ENCODE measurements around the gene NCK2.

DNA sequence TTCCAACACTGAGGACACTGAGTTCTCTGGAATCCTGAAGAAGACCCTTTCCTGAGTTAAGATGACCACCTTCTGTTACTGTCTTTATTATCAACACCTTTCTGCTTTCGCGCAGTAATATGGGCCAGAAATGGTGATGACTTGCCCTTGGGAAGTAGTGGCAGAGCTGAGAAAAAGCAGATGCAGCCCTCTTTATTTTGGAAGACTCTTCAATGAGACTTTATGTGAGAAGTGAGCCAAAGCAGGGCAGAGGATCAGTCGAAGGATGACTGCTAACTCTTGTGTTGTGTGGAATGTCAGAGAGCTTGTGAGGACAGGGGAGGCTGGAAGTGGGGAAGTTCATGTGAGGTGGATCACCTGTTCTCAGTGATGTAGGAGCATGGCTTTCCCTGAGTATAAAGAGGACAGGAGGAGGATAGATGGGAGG is 50.2 kb downstream of the MFSD9 start:
- RRBS, result no CpG with 5 or more reads among the region's 3 CpGs

DNA sequence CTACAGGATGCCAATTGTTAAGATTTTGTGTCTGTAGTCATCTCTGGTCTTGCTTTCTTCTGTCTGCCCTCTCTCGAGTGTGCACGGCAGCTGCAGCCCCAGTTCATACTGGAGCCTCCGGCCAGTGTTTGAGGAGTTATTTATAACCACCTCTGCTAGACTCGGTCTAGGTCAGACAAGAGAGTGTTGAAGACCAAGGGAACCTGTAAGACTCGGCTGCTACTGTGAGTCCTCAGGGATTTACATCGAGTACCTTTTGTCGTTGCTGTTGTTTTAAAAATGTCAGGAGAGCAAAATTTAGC is 810.0 kb upstream of the POU3F3 start:
- RRBS, result no CpG with 5 or more reads among the region's 7 CpGs

GRCh38 chr2:104758356-104758826 is 95.5 kb upstream of the POU3F3 start:
- RRBS, result 4% methylated on average over 5 of the region's 9 CpGs

DNA sequence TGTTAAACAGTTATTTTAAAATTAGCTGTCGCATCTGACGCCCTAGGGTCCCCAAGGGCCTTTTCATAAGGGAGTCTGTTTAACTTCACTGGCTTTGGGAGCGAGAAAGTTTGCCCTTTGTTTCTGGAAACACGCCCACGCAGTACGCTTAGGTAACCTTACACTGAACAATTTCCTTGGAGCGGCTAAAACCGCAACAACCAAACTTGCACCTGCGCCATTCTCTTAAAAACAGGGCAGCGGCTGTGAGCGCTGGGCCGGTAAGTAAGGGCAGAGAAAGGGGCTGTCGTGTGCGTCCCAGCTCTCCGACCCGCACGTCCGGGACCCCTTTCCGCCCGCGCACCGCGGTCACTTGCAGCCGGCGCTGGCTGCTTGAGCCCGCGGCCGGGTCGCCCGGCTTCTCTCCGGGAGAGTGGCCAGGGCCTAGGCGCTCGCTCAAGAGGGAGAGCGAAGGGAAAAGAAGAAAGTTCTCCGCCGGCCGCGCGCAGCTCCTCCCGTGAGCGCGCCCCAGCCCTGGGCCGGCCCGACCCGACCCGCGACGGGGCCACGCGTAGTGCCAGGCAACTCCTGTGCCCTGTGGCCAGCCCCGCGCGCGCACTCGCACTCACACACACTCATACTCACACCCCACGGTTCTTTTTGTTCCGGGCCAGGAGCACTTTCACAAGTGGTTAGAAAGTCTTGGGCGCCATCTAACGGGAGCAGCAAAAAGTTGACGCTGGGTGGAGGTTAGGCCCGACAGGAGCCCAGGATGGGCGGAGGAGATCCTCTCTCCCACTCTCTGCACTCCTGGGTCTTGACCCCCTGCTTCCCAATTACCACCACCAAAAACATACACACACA is 19.2 kb downstream of the POU3F3 start:
- RRBS, result 3% methylated on average over 26 of the region's 62 CpGs

- RRBS, result no CpG with 5 or more reads among the region's 12 CpGs
Measured at GRCh38 chr2:104889903-104890389, 36.0 kb downstream of the POU3F3 start.

GRCh38 chr2:105096899-105097440 is 59.1 kb downstream of the MRPS9 start:
- RRBS, result no CpG with 5 or more reads among the region's 12 CpGs

GRCh38 chr2:105180516-105181027 is 61.0 kb upstream of the GPR45 start:
- RRBS, result 58% methylated on average over 3 of the region's 11 CpGs

- RRBS, result no CpG with 5 or more reads among the region's 28 CpGs
Measured at GRCh38 chr2:105369552-105370617, 29.0 kb downstream of the FHL2 start.

GRCh38 chr2:105397335-105397780 is 1.5 kb downstream of the FHL2 start:
- RRBS, result no CpG with 5 or more reads among the region's 8 CpGs

GRCh38 chr2:105438145-105439024 is 39.5 kb upstream of the FHL2 start:
- RRBS, result no CpG with 5 or more reads among the region's 13 CpGs

GRCh38 chr2:105487517-105488181 is 88.8 kb upstream of the FHL2 start:
- RRBS, result no CpG with 5 or more reads among the region's 16 CpGs

- RRBS, result no CpG with 5 or more reads among the region's 4 CpGs
Measured at GRCh38 chr2:105495033-105495395, 96.2 kb upstream of the FHL2 start.

GRCh38 chr2:105515320-105515720 is 116.5 kb upstream of the FHL2 start:
- RRBS, result 60% methylated on average over 1 of the region's 4 CpGs

DNA sequence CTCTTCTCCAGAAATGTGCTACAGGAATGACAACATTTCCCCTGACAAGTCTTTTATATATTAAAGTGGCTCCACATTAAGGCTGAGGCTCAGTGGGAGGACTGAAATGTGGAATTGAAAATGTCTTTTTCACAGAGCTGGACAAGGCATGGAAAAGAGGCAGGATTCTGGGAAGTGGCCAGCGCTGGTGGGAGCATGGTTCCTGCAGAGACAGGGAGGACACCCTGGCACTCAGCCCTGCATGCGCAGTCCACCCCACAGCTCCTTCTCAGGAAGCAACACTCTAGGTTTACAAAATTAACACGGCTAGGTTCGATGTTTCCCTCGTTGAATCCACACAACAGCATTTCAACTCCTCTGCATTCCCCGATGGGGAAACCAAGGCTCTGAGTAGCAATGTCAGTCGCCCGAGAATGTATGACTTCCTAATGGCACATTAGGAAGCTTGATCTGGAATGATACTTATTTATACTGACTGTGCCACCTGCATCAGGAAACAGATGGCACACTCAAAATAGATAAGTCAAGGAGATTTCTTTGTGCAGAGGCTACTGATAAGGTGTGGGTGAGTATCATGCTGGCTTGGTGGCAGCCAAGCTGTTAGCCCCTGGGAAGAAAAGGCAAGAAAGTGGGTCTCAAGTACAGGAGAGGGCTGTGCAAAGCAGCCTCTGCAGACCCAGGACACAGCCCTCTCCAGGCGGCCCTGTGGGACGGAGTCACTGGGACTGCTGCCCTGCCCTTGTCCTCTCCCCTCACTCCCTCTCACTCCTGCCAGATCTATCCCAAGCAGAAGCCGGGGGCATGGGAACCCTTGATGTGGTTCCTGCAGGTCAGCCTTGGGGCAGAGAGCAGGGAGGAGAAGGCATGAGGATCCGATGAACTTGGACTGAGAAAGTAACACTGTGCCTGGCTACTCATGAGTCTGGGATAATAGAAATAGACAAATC is 158.4 kb upstream of the FHL2 start:
- RRBS, result no CpG with 5 or more reads among the region's 12 CpGs

GRCh38 chr2:105744601-105745199 is at the start of gene NCK2:
TSS of gene NCK2 (plus strand) at chr2:105744912.
- RRBS, result 2% methylated on average over 77 of the region's 106 CpGs

GRCh38 chr2:105745200-105745966 is 671 bp downstream of the NCK2 start:
- RRBS, result 2% methylated on average over 44 of the region's 70 CpGs

DNA sequence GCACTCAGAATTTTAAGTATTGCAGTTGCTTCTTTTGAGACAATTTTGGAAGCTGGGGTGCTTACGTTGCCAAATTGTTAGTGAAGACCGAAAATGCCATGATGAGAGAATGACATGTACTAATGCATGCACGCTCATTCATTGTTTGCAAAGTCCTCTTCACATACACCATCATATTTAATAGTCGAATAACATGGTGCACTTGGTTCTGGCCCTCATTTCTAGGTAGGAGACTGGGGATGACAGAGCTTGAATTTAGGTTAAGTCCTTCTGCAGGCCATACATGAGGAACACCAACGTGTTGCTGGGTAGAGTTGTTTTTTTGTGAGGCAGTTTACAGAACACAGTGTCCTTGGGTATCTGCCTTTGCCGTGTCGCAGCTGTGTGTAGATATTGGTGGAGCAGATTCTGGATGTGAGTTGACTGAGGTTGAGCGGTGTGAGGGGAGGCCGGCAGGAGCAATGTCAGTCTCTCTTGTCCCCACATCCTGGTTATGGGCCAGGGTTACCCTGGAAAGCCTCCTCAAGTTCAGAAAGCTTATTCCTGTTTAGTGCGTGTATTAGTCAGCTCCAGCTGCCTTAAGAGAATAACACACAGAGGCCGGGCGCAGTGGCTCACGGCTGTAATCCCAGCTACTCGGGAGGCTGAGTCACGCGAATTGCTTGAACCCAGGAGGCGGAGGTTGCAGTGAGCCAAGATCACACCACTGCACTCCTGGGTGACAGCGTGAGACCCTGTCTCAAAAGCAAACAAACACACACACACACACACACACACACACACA is 4.8 kb downstream of the NCK2 start:
- RRBS, result no CpG with 5 or more reads among the region's 18 CpGs

- RRBS, result no CpG with 5 or more reads among the region's 11 CpGs
Measured at GRCh38 chr2:105795228-105796035, 50.7 kb downstream of the NCK2 start.

DNA sequence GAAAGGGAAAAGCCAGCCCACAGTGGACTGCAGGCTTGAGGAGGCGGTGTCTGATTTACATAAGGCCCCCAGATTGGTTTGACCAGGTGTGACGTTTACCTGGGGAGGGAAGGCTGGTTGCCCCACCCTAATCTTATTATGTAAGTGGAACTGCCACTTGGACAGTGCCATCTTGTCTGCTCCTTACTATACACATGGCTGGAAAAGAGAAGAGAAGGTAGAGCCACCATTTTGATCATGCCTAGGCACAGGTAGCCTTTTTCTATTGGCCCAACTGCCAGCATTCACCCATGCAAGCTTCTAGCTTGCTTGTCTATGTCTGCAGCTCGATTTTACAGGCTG is 131.5 kb upstream of the ECRG4 start:
- RRBS, result no CpG with 5 or more reads among the region's 3 CpGs

GRCh38 chr2:105937413-105937700 is 128.1 kb upstream of the ECRG4 start:
- RRBS, result no CpG with 5 or more reads among the region's 4 CpGs

Data from HGPS cell (cell line).